ENCODE measurements around the genes MMP2 and CES1.

- PRO-cap, result no peak
- RAMPAGE, long total RNA, 4 experiments, result no peak in any of the 4 experiments
These were observed 115.8 kb upstream of the IRX3 start for GRCh38 chr16:54402472-54402671.

DNA sequence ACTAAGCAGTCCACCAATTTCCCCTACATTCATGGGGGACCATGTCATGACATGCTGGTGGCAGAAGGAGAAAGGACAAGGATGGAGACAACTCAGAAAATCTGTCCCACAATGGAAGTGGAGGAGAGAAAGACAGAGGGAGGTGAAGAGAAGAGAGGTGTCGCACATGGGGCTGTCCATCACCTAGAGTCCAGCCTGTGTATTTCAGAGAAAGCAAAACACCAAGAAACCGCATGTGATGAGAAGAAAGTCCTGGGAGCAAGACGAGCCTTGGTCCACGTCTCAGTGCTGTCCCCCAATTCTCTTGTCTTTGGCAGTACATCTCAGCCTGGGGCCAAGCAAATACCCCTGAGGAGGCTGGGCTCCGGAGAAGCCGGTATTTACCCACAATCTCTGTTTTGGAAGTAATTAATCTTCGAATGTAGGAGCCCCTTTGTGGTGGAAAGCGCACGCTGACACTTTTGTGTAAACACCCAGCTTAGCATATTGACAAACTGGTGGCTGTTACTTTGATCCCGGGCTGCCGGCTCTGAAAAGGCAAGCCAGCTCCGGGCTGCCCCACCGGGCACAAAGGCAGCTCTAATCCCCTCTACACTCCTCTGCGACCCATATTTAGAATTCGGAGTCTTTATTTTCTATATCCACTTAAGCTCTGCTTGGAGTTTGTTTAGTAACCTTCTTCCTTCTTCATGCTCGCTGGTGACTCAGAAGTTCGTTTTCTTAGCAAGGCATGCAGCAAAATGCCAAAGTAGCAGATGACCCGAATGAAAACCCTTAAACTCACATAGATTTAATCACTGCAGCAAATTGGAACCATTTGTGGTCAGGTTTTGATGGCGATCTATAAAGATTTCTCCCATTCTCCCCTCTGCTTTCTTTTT is 143.8 kb upstream of the IRX3 start:
- PRO-cap, result no peak
- RAMPAGE, long total RNA, 4 experiments, result no peak in any of the 4 experiments

- PRO-cap, result no peak
- RAMPAGE, long total RNA, 4 experiments, result no peak in any of the 4 experiments
These were observed 56.7 kb upstream of the IRX5 start for GRCh38 chr16:54873920-54874371.

- PRO-cap, result no peak
- RAMPAGE, long total RNA, 4 experiments, result no peak in any of the 4 experiments
These were observed 4.1 kb downstream of the IRX5 start for GRCh38 chr16:54934453-54935403.

- PRO-cap, result no peak
- RAMPAGE, long total RNA, 4 experiments, result no peak in any of the 4 experiments
These were observed 6.6 kb downstream of the IRX5 start for GRCh38 chr16:54937065-54937813.

DNA sequence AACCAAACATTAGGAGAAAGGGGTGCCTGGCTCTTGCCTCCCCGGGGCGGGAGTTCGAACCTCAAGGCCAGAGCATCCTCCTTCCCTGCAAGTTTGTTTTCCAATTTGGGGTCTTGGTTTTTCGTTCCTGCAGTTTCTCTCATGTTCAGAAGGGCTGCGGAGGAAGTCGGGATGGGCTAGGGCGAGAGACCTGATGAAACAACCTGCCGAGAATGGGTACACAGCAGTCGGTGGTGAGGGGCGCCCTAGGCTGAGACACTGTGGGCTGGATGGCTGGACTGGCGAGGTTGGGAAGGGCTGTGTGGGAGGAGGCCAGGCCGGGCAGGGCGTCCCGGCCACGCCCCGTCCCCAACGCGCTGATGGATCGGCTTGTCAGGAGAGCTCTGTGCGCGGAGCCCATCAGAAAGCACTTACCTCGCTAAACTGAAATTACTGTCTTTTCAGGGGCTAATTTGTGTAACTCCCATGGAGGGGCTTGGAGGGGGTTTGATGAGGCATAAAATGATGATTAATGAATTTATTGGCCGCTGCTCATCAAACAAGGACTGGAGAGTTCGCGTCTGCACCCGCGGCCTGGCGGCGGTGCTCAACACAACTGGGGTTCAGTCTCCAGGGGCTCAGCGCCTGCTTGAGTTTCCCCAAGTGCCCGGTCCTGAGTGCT is 8.9 kb downstream of the IRX5 start:
- PRO-cap, result no peak
- RAMPAGE, long total RNA, 4 experiments, result no peak in any of the 4 experiments

- PRO-cap, result no peak
- RAMPAGE, long total RNA, 4 experiments, result no peak in any of the 4 experiments
These were observed 59.2 kb upstream of the IRX6 start for GRCh38 chr16:55264624-55265403.

GRCh38 chr16:55330423-55331046 is 6.5 kb downstream of the IRX6 start:
- PRO-cap, result no peak
- RAMPAGE, long total RNA, 4 experiments, result no peak in any of the 4 experiments

GRCh38 chr16:55389402-55390227 is 65.6 kb downstream of the IRX6 start:
- PRO-cap, result no peak
- RAMPAGE, long total RNA, 4 experiments, result no peak in any of the 4 experiments

- PRO-cap, result unidirectional peak, plus-strand start at chr16:55477444
- RAMPAGE, long total RNA, 4 experiments, result no peak in any of the 4 experiments
These were observed 1.7 kb upstream of the MMP2 start for GRCh38 chr16:55477152-55477839.

GRCh38 chr16:55478527-55479828 is at the start of gene MMP2:
Gene MMP2 (plus strand): TSS chr16:55479198.
- PRO-cap, result bidirectional peak, plus-strand start at chr16:55478968, minus-strand start at chr16:55478873; bidirectional peak, plus-strand start at chr16:55479259, minus-strand start at chr16:55479039
- RAMPAGE, long total RNA, 4 experiments, result start-site peak on the plus strand in 3 of 4 experiments, at chr16:55478866-55479626 at its widest, 7 to 61 reads per replicate

- PRO-cap, result no peak
- RAMPAGE, long total RNA, 4 experiments, result start-site peak on the minus strand in 4 of 4 experiments, at chr16:55833074-55833127 at its widest, 11 to 38 reads per replicate
These were observed at the start of gene CES1 for GRCh38 chr16:55832285-55833436. Gene CES1 (minus strand): TSS chr16:55833096.

GRCh38 chr16:55911781-55912582 is 36.8 kb upstream of the CES5A start:
- PRO-cap, result no peak
- RAMPAGE, long total RNA, 4 experiments, result no peak in any of the 4 experiments

DNA sequence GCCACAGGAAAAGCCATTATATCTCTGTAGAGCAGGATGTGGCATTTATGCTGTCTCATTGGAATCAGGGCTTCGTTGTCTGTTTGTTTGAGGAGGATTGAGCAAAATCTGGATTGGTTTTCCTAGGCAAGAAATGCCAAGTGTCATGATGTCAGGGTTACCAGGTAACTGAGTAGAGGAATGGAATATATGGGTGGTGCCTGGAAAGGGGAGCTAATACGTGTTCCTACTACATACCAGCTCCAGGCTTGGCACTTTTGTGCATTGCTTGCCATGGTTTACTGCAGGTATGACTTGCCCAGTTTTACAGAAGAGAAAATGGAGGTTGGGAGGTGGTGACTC is 33.8 kb downstream of the GNAO1 start:
- PRO-cap, result no peak
- RAMPAGE, long total RNA, 4 experiments, result no peak in any of the 4 experiments

GRCh38 chr16:56312009-56312484 is 113.3 kb downstream of the AMFR start:
- PRO-cap, result no peak
- RAMPAGE, long total RNA, 4 experiments, result no peak in any of the 4 experiments

DNA sequence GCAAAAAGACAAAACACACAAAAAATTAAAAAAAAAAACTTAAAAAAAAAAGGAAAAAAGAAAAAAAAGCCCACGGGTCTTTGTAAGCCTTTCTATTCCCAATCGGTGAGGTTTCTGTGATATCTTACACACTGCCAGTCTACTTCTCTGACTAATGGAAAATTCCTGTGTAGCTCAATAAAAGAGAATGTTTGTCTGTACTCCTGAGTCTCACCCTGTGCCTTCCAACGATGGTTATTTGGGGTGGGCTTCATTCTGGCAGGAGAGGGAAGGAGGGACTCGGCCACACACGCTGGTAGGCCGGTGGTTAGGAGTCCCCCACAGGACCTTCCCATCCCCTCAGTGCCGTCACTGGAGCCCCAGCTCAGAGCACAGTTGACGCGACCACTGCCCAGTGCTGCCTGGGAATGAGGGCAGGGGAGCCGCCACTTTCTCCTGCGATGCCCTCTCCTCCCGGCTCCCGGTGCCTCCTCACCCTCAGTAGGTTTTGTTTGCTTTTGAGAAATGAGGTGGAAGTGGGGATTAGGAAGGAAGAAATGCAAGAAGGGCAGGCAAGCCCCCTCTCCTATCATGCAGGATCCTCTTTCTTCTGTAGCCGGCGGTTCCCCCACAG is 68.0 kb downstream of the AMFR start:
- PRO-cap, result no peak
- RAMPAGE, long total RNA, 4 experiments, result no peak in any of the 4 experiments

- PRO-cap, result no peak
- RAMPAGE, long total RNA, 4 experiments, result no peak in any of the 4 experiments
These were observed 56.2 kb downstream of the AMFR start for GRCh38 chr16:56368906-56369802.

- PRO-cap, result no peak
- RAMPAGE, long total RNA, 4 experiments, result no peak in any of the 4 experiments
These were observed 3.2 kb downstream of the AMFR start for GRCh38 chr16:56421868-56422771.

DNA sequence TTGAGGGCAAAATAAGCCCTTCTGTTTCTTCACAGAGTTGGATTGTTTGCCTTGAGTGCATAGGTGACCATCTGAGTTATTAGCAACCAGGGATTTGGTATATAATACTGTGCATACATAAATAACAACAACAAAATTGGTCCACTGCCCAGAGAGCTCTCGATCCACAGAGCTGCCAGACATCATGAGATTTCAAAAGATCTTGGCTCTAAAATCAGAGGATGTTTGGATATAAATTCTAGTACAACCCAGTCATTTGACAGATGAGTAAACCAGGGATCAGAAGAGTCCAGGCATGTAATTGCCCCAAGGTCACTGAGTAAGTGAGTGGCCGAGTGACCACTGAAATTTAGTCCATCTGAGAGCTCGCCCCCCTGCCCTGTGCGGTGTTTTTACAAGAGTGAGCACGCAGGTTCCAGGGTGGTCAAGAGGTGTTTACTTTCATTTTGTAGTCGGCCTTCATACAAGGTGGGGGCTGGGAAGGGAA is 1.8 kb upstream of the MT2A start:
- PRO-cap, result no peak
- RAMPAGE, long total RNA, 4 experiments, result no peak in any of the 4 experiments

- PRO-cap, result bidirectional peak, plus-strand start at chr16:56609815, minus-strand start at chr16:56609661
- RAMPAGE, long total RNA, 4 experiments, result no peak in any of the 4 experiments
These were observed 805 bp downstream of the MT2A start for GRCh38 chr16:56609031-56609747.

All from Peyer's patch (tissue), 4 donors.